AG04450 (cell line): ENCODE results near the gene RUSC2.

DNA sequence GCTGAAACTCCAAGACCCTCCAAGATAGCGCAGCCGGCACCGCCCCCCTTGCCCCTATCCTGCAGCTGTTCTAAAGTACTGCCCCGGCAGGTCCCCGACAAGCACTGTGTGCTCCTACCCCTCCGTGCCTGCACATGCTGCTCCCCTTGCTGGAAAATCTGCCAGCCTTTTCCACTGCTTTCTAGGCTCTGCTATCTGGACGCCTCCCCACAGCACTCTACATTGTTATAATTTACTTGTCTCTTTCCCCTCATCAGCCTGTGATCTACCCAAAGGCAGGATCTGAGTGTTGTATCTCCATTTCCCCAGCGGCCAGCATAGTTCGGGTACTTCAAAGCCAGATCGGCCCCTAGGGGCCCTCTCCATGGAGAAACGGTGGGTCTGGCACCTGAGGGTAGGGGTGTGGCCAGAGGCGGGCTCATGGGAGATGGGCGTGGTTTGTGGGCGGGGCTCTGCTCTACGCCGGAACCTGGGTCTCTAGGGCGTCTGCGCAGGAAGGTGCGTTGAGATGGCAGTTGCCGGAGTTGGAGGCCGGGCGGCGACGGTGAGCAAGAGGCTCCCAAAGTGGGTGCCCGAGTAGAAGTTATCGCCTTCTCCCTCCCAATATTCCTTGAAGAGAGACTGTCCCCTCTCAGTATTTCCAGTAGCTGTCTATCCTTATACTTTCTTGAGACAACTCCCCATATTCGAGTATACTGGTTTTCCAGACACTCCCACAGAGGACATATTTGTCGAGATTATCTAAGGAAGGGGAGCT is 83.4 kb upstream of the RUSC2 start:
- CAGE, long polyA plus RNA: no peak
- RRBS: 30% methylated on average over 5 of the region's 28 CpGs

GRCh38 chr9:35489326-35490427 is at the start of gene RUSC2:
Gene RUSC2 (plus strand): TSS chr9:35490111.
- CAGE, long polyA plus RNA: start-site peak on the plus strand at chr9:35490056-35490142, 315 and 262 reads in 2 replicates
- RRBS: 2% methylated on average over 24 of the region's 87 CpGs

GRCh38 chr9:35518889-35519792 is 29.2 kb downstream of the RUSC2 start:
- CAGE, long polyA plus RNA: no peak
- RRBS: no CpG with 5 or more reads among the region's 5 CpGs

GRCh38 chr9:35603485-35603916 is 1.6 kb upstream of the TESK1 start:
- CAGE, long polyA plus RNA: no peak
- RRBS: no CpG with 5 or more reads among the region's 16 CpGs

GRCh38 chr9:35661689-35662360 is 3.2 kb downstream of the ARHGEF39 start:
- CAGE, long polyA plus RNA: no peak
- RRBS: no CpG with 5 or more reads among the region's 3 CpGs

DNA sequence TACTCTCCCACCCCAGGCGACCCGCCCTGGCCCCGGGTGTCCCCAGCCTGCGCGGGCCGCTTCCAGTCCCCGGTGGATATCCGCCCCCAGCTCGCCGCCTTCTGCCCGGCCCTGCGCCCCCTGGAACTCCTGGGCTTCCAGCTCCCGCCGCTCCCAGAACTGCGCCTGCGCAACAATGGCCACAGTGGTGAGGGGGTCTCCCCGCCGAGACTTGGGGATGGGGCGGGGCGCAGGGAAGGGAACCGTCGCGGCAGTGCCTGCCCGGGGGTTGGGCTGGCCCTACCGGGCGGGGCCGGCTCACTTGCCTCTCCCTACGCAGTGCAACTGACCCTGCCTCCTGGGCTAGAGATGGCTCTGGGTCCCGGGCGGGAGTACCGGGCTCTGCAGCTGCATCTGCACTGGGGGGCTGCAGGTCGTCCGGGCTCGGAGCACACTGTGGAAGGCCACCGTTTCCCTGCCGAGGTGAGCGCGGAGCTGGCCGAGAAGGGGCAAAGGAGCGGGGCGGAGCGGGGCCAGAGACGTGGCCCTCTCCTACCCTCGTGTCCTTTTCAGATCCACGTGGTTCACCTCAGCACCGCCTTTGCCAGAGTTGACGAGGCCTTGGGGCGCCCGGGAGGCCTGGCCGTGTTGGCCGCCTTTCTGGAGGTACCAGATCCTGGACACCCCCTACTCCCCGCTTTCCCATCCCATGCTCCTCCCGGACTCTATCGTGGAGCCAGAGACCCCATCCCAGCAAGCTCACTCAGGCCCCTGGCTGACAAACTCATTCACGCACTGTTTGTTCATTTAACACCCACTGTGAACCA is 2.2 kb downstream of the CA9 start:
- CAGE, long polyA plus RNA: no peak
- RRBS: 22% methylated on average over 18 of the region's 55 CpGs

- CAGE, long polyA plus RNA: no peak
- RRBS: no CpG with 5 or more reads among the region's 7 CpGs
Observed at GRCh38 chr9:35724536-35725113, 7.4 kb downstream of the TLN1 start.

- CAGE, long polyA plus RNA: no peak
- RRBS: no CpG with 5 or more reads among the region's 3 CpGs
Observed at GRCh38 chr9:35729147-35729529, 2.9 kb downstream of the TLN1 start.

- CAGE, long polyA plus RNA: no peak
- RRBS: no CpG with 5 or more reads among the region's 7 CpGs
Observed at GRCh38 chr9:35739734-35740190, 7.3 kb downstream of the CREB3 start.

- CAGE, long polyA plus RNA: no peak
- RRBS: no CpG with 5 or more reads among the region's 12 CpGs
Observed at GRCh38 chr9:35799527-35800367, 8.4 kb downstream of the NPR2 start.

DNA sequence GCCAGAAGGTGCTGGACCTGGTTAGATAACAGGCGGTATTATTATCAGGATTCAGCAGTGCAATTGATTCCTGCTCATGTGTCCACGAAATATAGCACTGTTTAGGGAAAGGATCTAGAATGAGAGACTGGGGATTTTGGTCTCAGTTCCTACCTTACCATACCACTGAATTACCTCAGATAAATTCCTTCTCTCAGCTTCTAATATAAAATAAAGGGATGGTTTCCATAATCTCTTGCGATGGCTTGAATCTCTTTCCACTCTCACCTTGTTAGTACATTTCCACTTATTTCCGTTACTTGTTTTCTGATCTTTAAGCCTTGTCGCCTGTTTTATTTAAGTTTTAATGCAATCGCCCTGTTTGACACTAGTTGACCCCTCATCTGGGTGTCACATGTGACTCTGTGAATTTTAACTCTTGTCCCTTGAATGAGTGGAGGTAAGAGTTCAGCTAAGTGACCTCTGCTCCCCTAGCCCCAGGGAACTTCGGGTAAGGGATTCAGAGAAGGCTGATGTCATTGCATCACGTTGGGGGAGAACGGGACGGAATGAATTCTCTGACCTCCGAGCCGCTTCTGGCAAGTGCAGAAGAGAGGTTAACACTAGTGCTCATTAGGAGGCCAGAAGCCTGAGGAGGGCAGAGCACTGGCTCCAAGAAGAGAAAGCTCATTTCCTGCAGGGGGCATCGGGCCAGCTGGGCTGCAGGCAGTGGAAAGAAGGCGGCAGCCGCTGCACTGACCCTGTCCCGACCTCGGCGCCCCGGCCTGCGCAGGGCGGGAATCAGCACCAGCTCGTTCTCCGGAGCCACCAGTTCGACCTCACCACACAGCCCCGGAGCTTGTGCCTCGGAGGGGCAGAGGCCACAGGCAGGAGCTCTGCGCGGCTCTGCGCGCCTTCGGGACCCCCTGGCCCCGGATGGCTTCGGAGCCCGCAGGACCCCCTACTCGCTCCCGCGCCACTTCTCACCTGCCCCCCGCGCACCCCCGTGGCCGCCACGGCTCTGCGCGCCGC is 604 bp downstream of the HINT2 start:
- CAGE, long polyA plus RNA: no peak
- RRBS: 2% methylated on average over 8 of the region's 45 CpGs

- CAGE, long polyA plus RNA: no peak
- RRBS: no CpG with 5 or more reads among the region's 4 CpGs
Observed at GRCh38 chr9:35834331-35834750, 5.3 kb downstream of the TMEM8B start.

- CAGE, long polyA plus RNA: no peak
- RRBS: no CpG with 5 or more reads among the region's 12 CpGs
Observed at GRCh38 chr9:35834751-35835739, 6.0 kb downstream of the TMEM8B start.

- CAGE, long polyA plus RNA: no peak
- RRBS: 48% methylated on average over 2 of the region's 44 CpGs
Observed at GRCh38 chr9:35846165-35846833, 17.3 kb downstream of the TMEM8B start.

GRCh38 chr9:35919108-35919887 is 10.0 kb downstream of the SPAAR start:
- CAGE, long polyA plus RNA: no peak
- RRBS: no CpG with 5 or more reads among the region's 3 CpGs

DNA sequence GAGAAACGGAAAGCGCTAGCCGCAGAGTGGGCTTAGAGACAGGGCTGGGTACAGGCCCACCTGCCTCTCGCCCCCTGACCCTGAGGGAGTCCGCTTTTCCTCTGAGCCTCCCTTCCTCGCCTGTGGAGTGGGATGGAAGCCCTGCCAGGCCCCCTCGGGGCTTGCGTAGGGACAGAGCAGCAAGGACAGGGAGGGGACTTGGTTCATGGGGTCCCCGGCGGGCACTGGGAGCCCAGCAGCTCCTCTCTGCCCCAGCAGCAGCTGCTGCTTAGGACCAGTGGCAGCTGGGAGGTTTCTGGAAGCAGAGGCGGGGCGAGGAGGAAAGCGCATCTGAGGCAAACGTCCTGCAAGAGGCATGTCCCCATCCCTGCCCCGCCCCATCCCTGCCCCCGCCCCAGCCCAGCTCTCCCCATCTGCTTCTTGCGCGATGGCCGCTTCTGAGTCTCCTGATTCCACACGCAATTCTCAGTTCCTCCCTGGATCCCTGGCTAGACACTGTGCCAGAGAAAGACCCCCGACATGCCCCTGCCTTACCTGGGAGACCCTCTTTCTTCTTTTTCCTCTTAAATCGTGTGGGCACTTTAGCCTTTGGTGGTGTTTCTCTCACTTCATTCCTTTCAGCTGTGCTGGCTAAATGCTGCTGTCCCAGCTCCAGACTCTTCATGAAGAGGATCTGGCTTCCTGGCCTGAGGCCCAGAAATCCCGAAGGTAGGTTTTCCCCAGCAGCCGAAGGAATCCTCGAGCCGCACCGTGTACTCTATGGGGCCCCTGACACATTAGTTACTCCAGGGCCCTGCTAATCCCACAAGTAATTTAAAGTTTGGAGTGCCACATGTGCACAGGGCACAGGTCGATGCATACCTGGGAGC is 4.3 kb upstream of the OR2S2 start:
- CAGE, long polyA plus RNA: start-site peak on the minus strand centred at position 624 of the sequence, 104 bp wide, 17 and 10 reads in 2 replicates
- RRBS: no CpG with 5 or more reads among the region's 28 CpGs

GRCh38 chr9:36140287-36140844 is 3.8 kb downstream of the GLIPR2 start:
- CAGE, long polyA plus RNA: no peak
- RRBS: no CpG with 5 or more reads among the region's 6 CpGs

DNA sequence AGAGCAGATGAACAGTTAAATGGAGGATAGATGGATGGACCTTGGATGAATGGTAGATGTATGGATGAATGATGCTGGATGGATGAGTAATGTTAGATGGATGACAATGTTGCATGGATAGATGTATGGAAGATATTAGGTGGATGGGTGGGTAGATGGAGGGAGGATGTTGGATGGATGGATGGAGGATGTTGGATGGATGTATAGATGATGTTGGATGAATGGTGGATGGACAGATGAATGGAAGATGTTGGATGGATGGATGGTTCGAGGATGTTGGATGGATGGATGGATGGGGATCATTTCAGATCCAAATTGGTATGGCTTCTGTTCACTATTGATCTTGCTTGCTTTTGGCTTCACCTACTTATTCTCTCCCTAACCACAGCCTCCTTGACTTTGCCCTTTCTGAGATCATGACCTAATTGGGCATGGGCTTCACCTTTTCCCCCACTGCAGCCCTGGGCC is 9.0 kb downstream of the GLIPR2 start:
- CAGE, long polyA plus RNA: no peak
- RRBS: no CpG with 5 or more reads among the region's 1 CpG

DNA sequence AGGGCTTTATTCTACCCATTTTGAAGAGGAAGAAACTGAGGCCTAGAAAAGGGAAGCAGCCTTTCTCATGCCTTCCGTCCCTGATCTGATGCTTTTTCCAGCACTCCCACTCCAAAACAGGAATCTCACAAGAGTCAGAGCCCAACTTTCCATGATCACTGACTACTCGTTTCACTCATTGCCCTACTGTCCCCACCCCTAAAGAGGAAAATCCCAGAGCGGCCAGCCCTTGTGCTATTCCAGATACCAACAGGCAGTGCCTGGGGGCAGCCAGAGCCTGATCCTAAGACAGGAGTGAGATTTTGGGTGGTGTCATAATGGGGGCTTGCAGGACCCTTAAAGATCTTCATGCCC is 16.1 kb upstream of the CCIN start:
- CAGE, long polyA plus RNA: no peak
- RRBS: no CpG with 5 or more reads among the region's 3 CpGs

- CAGE, long polyA plus RNA: no peak
- RRBS: no CpG with 5 or more reads among the region's 8 CpGs
Observed at GRCh38 chr9:36211573-36212248, 21.0 kb downstream of the CLTA start.